Pulmonary artery (tissue), 1 donor: Measurements from ENCODE around the genes HLA-C, TNF and APOM.

- PRO-cap = no peak
Observed at GRCh38 chr6:31202615-31203281, 32.3 kb upstream of the POU5F1 start.

- PRO-cap = no peak
Observed at GRCh38 chr6:31203282-31203572, 32.7 kb upstream of the POU5F1 start.

DNA sequence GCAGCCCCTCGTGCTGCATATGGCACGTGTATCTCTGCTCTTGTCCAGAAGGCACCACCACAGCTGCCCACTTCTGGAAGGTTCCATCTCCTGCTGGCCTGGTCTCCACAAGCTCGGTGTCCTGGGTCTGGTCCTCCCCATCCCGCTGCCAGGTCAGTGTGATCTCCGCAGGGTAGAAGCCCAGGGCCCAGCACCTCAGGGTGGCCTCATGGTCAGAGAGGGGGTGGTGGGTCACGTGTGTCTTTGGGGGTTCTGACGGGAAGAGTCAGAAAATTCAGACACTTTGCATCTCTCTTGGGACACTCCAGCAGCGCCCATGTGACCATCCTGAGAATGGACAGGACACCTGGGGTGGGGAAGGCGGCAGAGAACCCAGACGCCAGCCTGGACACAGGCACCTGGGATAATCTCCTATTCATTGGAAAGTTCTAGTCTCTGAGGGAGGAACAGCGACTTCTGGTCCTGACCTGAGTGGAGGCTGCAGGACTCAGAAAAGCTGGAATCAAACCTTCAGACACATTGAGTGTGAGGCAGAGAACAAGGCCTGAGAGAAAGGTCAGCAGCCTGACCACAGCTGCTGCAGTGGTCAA is 1.6 kb downstream of the HLA-C start:
- PRO-cap = no peak

- PRO-cap = bidirectional peak, plus-strand start at chr6:31272240, minus-strand start at chr6:31272077
Observed at GRCh38 chr6:31271934-31272498, at the start of gene HLA-C. TSS of gene HLA-C (minus strand) at chr6:31272092.

GRCh38 chr6:31352182-31352400 is 4.9 kb downstream of the HLA-B start:
- PRO-cap = no peak

GRCh38 chr6:31354343-31355075 is 2.5 kb downstream of the HLA-B start:
- PRO-cap = no peak

DNA sequence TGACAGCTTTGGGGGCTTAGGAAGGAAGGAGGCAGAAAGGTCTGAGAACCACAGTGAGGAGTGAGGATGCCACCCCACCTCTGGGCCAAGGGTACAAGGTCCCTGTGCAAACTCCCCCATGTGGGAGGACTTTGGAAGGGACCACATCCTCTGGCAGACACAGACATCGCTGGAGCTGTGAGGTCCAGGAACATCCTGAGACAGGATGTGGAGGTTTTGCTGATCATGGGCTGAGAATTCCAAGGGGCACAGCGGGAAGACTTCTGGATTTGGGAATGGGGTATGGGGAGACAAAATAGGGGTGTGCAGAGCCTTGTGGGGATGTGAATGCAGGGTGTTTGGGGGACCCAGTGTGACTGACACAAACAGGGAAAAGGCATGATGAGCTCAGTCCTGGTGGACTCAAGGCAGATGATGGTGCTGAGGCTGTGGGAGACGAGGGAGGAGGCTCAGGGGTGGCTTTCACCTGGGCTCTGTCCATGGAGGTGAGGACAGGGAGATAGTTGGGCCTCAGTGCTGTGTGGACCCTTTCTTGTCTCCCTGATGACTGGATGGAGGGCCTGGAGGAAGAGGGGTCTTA is 26.4 kb upstream of the MICB start:
- PRO-cap = no peak

- PRO-cap = no peak
Observed at GRCh38 chr6:31528183-31528736, 502 bp upstream of the MCCD1 start.

DNA sequence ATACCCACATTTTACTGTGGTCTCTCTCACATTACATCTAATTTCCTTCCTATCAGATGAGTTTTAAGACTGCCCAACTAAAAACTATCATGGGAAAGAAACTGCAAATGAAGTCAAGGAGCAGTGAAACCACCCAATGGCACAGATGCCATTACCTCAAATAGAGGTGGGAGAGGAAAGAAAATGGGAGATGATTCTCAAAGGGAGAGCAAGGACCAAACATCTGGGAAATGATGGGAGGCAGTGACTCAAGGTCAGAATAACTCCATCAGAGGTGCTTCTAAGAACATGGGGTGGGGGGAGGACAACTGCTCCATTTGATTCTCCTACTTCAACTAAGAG is 4.3 kb downstream of the MCCD1 start:
- PRO-cap = no peak

DNA sequence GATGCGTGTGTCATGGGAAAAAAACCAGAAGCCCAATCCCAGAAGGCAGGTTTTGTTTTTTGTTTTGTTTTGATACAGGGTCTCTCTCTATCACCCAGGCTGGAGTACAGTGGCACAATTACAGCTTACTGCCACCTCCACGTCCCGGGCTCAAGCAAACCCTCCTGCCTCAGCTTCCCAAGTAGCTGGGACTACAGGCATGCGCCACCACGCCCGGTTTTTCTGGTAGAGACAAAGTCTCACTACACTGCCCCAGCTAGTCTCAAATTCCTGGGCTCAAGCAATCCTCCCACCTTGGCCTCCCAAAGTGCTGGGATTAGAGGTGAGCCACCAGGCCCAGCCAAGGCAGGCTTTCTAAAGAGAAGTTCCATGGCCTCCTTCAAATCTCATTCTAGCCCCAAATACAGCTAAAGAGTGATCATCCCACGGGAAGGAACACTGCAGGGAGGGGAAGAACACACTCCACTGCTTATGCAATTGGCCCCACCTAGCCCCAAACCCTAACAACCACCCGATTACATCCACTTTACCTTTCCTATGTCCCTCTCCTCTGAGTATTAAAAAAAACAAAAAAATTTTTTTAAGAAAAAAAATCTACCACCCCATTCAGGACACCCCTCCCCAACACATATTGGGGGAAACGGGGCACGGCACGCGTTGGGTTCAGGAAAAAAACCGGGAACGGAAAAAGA is 5.3 kb downstream of the MCCD1 start:
- PRO-cap = no peak

DNA sequence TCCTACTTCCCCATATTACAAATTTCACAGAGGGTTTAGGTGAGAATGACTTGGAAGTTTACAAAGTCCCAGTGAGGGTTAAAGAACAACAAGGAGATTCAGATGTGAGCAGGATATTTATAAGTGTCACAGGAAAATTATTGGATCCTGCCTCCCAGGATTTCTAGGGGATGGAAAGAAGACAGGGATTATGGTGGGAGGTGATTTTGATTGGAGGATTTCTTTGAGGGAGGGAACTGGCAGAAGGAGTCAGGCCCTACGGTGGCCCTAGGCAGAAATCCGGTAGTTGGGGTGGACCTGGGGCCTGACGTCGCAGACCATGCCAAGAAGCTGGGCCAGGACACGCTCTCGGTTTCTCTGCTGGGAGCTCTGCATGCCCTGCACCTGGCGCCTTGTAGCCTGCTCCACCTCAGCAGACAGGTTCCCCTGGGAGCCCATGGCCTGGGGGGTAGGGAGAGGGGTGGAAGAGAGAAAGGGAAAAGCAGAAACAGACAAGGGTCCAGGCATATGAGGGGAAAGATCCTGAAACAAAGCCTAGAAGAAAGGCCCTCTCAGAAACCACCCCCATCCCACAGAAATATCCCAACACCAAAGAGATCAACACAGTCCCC is 1.2 kb downstream of the ATP6V1G2 start:
- PRO-cap = no peak

GRCh38 chr6:31558683-31559630 is 11.5 kb downstream of the NFKBIL1 start:
- PRO-cap = no peak

DNA sequence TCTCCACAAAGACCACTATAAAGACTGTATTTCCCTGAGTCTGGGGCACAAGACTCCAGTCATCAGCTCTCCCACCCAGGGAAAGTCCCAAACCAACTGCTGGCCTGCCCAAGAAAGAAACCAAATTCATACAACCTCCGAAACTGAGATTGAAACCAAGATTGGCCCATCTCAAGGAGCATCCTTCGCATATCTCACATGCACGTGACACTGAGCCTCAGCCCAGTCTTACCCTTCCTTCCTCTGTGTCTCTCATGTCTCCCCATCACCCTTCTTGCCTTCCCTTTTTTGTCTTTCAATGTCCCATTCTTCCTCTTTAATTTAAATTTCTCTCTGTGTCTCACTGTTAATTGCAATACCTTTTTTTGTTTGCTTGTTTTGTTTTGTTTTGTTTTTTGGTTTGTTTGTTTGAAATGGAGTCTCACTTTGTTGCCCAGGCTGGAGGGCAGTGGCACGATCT is 3.4 kb upstream of the LTA start:
- PRO-cap = no peak

DNA sequence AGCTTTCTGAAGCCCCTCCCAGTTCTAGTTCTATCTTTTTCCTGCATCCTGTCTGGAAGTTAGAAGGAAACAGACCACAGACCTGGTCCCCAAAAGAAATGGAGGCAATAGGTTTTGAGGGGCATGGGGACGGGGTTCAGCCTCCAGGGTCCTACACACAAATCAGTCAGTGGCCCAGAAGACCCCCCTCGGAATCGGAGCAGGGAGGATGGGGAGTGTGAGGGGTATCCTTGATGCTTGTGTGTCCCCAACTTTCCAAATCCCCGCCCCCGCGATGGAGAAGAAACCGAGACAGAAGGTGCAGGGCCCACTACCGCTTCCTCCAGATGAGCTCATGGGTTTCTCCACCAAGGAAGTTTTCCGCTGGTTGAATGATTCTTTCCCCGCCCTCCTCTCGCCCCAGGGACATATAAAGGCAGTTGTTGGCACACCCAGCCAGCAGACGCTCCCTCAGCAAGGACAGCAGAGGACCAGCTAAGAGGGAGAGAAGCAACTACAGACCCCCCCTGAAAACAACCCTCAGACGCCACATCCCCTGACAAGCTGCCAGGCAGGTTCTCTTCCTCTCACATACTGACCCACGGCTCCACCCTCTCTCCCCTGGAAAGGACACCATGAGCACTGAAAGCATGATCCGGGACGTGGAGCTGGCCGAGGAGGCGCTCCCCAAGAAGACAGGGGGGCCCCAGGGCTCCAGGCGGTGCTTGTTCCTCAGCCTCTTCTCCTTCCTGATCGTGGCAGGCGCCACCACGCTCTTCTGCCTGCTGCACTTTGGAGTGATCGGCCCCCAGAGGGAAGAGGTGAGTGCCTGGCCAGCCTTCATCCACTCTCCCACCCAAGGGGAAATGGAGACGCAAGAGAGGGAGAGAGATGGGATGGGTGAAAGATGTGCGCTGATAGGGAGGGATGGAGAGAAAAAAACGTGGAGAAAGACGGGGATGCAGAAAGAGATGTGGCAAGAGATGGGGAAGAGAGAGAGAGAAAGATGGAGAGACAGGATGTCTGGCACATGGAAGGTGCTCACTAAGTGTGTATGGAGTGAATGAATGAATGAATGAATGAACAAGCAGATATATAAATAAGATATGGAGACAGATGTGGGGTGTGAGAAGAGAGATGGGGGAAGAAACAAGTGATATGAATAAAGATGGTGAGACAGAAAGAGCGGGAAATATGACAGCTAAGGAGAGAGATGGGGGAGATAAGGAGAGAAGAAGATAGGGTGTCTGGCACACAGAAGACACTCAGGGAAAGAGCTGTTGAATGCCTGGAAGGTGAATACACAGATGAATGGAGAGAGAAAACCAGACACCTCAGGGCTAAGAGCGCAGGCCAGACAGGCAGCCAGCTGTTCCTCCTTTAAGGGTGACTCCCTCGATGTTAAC is at the start of gene TNF:
Gene TNF, plus strand, starts transcription at position 438 of the 1,385 bp plus-strand sequence.
- PRO-cap = no peak

- PRO-cap = bidirectional peak, plus-strand start at chr6:31581070, minus-strand start at chr6:31580955
Observed at GRCh38 chr6:31580536-31581204, 1.6 kb downstream of the LTB start.

GRCh38 chr6:31581205-31581850 is 896 bp downstream of the LTB start:
- PRO-cap = no peak

DNA sequence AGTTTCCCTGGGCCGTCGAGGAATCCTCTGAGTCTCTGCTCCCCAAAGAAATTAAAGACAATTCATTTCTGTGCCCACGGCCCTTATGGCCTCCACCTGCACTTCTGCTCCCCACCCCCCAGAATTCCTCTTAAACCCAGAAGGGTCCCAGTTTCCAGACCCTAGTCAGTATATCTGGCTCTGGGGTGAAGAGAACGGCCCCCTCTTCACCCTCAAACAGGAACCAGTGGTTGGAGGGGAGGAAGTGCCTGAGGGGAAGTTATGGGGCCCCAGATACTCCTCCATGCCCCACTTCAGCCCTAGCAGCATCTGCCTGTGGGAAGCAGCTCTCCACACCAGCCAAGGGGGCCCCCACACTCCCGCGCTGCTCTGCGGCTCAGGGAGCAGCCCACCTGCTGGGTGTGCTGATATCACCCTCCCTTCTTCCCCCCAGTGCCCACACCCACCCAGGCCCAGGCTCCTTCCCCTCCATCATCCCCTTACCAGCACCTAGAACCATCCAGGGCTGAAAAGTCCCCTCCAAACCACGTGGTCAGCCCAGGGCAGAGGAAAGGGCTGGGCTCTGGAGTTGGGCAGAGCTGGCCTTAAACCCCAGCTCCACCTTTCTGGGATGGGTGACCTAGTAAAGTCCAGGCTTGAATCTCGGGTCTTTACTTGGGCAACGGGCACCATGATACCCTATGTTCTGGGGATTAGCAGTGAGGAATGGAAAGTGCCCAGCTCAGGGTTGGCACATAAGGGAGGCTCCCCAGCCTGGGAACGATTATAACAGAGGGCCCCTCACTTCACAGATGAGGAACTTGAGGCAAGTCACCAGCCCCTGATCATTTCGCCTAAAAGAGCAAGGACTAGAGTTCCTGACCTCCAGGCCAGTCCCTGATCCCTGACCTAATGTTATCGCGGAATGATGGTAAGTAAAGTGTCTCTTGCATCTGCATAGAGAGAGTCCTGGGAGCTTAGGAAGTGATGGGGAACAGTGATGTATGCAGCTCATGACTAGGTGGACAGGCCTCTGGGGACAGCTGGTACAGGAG is 649 bp downstream of the LST1 start:
- PRO-cap = no peak

DNA sequence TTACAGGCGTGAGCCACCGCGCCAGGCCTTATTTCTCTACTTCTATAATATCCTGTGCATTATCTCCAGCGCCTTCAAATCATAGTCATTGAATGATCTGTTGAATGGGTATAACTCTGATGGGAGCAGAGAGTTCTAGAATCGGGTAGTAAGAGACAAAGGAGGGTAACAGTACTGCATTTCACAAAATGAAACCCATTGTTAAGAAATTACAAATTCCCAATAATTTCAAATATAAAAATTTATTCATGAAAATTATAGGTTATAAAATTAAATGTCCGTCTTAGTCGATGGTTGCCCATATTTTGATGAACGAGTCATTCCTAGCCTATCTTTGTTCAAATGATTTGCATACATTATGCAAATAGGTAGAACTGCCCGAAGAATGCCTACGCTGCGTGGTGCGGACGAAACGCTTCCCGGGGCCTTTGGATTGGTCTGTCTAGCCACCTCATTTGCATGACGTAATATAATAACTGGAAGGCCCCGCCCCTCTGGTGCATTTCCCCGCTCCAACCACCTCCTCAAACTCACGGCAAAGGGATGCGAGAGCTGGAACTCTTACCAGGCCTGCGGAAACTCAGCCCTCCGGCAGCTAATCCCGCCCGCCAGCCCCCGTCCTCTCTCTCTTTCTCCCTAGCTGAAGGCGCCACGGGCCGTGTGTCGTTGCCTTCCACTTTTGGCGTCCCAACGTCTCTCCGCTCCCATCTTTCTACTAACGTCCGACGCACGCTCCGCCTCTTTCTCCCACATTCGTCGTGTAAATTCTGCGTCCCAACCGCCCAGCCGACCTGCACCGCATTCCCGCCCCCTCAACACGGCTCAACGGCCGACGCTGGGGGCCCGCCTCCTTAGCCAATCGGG is 659 bp upstream of the PRRC2A start:
- PRO-cap = bidirectional peak, plus-strand start at position 502 of the sequence, minus-strand start at position 528 of the sequence; bidirectional peak, plus-strand start outside the sequence, minus-strand start at position 758 of the sequence

DNA sequence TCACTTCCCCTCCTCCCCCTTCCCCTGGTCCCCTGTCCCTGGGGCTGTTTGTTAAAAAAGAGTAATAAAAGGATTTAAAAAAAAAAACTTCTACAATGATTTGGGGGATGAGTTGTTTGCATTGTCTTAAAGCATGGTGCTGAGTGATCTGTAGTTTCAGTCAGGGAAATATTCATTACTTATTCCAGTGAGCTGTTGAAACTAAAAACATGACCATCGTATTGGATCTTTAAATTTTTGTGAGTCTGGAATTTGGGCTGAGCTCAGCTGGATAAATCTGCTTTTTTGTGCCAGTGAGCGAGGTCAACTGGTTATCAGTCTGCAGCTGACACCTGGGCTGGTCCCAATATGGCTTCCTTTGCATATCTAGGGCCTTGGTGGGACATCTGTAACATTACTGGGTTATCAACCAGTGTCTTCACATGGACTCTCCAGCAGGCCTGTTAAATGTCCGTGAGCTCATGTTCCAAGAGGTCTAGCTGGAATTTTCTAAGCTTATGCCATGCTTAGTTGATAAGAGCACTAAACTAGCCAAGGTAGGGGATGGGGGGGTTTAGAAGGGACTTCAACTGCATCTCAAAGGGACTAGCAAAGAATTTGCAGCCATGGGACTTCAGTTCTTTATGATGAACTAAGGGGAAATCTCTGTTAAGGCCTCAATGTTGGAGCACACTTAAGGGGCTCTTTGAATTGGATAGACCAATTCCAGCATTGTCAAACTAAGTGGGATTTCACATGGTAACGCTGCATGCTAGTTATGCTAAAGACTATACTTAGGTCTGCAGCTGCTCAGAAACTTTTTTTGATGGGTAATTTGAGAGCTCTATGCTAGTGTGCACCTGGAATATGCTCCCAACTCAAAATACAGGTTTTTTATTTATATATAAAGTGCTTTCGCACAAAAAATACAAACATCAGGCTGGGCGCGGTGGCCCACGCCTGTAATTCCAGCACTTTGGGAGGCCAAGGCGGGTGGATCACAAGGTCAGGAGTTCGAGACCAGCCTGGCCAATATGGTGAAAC is 14.5 kb downstream of the BAG6 start:
- PRO-cap = no peak

DNA sequence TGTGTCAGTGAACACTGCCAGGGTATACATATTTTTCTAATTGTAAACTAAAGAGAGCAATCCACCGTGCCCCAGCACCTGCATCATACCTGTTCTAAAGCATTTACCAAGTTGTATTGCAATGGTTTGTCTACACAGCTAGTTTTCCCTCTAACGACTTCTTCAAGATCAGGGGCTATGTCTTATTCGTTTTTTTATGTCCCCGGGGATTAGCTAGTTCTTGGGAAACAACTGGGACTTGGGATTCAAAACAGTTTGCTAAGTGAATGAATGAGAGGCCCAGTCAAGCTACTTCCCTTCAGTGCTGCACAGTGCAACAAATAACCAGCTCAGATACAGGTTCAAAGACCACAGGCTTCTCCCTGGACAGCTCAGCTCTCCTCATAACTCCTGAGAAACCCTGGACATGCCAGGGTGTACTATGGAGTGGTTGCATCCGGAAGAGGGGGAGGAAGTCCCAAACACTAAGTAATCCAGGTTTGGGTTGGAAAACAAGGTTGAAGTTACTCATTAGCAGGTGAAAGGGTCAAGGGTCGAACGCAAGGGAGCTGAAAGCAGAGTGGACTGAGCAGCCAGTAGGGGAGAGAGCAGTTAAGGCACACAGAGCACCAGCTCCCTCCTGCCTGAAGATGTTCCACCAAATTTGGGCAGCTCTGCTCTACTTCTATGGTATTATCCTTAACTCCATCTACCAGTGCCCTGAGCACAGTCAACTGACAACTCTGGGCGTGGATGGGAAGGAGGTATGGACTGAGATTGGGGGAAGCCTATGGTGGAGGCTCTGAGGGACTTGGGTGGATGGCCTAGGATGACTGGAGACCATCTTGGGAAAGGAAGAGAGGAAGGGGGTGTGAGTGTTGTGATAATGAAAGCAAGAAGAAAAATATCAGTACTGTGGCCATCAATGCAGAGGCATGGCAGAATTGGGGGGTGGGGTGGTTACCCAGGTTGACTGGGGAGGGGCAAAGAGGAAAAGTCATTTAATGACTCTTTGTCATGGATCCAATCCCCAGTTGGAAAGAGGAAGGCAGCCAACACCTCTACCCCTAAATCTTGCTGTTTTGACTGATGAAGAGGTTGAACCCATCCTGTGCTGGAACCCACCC is at the start of gene APOM:
Gene APOM, plus strand, starts transcription at position 557 of the 1,106 bp plus-strand sequence.
- PRO-cap = no peak